Frontal cortex (tissue), 2 donors: ENCODE measurements around a stretch of chr16.

GRCh38 chr16:85652093-85653182 lies 36.3 kb downstream of the GINS2 start:
- RAMPAGE, long total RNA, result no peak

DNA sequence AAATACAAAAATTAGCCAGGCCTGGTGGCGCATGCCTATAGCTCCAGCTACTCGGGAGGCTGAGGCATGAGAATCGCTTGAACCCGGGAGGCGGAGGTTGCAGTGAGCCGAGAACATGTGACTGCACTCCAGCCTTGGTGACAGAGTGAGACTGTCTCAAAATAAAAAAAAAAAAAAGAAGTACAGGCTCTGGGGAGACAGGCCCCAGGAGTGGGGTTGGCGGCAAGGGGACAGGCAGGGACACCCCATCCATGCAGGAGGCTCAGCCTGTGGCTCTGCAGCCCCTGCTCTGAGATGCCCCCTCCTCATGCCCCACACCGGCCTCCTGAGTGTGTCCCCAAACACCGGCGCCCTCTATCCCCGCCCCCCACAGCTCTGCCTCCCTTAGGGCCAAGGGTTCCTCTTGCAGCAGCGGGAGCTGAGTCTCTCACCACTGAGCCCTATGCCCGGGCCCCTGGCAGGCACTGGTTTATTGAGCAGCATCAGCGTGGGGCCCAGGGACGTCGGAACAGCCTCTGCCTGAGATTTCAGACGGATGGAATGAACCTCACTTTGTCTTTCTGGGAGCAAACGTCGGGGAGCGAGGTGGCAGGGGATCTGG lies 4.9 kb upstream of the C16orf74 start:
- RAMPAGE, long total RNA, result no peak

GRCh38 chr16:85796112-85797043 lies 3.0 kb downstream of the EMC8 start:
- RAMPAGE, long total RNA, result no peak

DNA sequence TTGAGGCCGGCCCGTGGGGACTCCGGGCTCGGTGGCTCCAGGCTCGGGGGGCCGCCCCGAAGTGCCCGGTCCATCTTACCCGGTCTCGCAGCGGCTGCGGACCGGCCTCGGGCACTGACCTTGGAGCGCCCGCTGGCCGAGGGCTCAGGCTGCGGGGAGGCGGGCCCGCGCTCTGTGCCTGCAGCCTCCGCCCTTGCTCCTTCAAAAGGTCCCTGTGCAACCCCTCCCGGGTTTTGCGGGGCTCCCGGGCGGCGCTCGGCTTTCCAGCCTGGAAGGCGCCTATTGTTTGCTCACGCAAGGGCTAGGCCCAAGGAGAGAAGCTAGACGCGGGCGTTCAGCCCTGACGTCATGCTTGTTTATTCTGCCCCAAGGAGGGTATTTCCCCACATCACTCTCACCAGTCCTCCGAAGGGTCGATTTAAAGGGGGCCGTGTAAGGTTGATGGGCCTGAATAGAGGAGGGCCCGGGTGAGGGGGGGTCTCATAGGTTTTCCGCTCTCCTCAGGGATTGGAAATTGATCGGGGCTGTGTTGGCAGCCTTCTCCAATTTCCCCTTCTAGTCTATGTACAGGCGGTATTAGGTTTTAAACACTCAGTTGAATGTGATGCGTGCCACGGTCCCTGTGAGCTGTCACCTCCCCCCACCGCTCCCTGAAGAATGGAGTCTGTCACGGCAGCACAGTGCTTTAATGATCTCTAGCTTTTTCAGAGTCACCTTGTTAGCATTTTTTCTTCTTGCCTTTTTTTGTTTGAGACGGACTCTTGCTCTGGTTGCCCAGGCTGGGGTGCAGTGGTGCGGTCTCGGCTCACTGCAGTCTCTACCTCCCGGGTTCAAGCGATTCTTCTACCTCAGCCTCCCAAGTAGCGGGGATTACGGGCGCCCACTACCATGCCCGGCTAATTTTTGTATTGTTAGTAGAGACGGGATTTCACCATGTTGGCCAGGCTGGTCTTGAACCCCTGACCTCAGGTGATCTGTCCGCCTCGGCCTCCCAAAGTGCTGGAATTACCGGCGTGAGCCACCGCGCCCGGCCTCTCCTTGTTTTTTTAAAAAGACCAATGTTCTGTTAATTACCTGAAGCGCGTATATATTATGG lies 744 bp downstream of the COX4I1 start:
- RAMPAGE, long total RNA, result no peak

- RAMPAGE, long total RNA, result no peak
These were observed 47.3 kb downstream of the IRF8 start for GRCh38 chr16:85946126-85946705.

- RAMPAGE, long total RNA, result no peak
These were observed 179.1 kb downstream of the IRF8 start for GRCh38 chr16:86077669-86078796.

DNA sequence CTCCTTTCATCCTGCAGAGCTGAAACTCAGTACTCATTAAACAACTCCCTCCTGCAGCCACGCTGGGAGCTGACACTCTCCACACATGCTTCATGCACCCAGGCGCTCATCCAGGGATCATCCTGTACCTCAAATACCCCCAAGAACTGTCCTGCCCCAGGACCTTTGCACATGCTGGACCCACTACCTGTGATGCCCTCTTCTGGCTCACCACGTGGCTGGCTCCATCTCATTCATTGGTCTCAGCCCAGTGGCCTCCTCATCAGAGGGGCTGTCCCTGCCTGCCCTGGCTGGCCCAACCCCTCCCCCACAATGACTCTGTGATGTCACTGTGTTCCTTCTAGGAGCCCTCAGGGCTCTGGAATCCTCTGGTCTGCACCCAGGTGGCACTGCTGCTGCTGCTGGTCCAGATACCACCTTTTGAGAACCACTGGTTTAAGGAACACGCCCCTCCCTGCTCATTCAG lies 160.9 kb upstream of the FOXF1 start:
- RAMPAGE, long total RNA, result no peak

- RAMPAGE, long total RNA, result no peak
These were observed 128.3 kb upstream of the FOXF1 start for GRCh38 chr16:86382059-86382467.

DNA sequence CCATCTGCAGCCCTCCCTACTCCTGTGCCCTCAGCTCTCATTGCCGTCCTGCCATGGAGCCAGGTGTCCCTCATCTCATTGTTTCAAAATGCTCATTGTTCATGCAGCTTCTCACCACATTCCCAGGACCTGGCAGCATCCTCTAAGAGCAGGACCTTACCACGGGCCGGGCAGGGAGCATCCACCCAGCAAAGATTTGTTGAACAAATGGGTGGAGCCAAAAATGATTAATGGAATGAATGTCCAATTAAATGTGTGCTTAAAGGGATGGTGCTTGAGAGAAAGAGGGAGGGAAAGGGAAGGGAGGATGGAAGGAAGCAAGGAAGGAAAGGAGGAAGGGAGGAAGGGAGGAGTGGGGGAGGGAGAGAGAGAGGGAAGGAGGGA lies 126.9 kb upstream of the FOXF1 start:
- RAMPAGE, long total RNA, result no peak

GRCh38 chr16:86457530-86458258 lies 52.6 kb upstream of the FOXF1 start:
- RAMPAGE, long total RNA, result no peak

DNA sequence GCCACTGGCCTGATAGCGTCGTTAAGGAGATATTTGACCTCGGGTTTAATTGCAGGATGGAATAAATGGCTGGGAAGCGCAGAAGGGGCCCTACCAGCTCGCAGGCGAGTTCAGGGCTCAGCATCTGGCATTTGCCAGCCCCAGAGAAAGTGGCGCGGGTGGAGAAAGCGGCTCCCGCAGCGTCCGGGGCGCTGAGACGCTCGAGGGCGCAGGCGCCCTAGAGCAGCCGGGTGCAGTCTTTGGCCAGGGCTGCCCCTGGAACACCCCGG lies 15.9 kb upstream of the FOXF1 start:
- RAMPAGE, long total RNA, result no peak

GRCh38 chr16:86494782-86495434 lies 15.4 kb upstream of the FOXF1 start:
- RAMPAGE, long total RNA, result no peak

DNA sequence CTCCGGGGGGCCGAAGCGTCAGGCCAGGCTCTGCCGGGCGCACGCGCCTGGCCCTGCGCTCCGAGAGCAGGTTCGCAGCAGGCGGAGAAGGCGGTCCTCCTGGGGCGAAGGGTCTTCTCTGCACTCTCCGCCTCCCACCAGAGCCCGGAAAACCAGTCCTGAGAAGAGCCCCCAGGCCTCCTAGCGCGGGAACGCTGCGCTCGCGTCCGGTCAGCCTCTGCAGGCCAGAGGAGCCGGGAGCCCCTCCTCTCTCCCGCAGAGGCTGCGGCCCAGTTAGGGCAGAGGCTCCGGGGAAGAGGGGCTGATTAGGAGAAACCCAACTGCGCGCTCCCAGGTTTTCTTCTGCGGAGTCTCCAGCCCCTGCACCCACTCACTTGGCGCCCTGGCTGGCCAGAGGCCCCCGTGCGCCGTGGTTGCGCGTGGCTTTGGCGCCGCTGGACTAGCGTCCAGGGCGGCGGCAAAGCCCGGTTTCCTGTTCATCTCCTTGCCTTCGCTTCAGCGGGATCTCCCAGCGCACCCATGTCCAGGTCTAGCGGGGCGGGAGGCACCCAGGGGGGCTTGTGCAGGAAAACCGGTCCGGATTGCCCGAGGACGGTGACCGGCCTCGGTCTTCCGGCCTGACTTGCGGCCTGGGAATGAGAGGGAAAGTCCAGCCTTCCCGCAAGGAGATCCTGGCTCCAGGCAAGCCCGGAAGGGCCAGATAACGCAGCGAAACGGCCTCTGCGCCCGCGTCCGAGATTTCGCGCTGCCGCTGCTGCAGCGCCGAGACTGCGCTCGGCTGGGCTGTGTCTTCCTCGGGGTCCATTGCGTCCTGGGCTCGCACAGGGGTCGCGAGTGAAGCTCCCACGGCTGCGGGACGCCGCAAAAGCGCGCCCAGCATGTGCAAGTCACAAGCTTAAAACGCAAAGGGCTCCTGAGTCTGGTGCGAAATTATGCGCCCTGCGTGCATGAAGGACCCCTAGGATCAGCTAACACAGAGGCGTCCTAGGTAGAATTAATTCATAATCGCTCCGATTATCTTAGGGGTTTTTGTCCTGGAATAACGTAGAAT lies 5.5 kb downstream of the FOXF1 start:
- RAMPAGE, long total RNA, result no peak

- RAMPAGE, long total RNA, result no peak
These were observed 33.0 kb downstream of the FOXL1 start for GRCh38 chr16:86611382-86611816.

DNA sequence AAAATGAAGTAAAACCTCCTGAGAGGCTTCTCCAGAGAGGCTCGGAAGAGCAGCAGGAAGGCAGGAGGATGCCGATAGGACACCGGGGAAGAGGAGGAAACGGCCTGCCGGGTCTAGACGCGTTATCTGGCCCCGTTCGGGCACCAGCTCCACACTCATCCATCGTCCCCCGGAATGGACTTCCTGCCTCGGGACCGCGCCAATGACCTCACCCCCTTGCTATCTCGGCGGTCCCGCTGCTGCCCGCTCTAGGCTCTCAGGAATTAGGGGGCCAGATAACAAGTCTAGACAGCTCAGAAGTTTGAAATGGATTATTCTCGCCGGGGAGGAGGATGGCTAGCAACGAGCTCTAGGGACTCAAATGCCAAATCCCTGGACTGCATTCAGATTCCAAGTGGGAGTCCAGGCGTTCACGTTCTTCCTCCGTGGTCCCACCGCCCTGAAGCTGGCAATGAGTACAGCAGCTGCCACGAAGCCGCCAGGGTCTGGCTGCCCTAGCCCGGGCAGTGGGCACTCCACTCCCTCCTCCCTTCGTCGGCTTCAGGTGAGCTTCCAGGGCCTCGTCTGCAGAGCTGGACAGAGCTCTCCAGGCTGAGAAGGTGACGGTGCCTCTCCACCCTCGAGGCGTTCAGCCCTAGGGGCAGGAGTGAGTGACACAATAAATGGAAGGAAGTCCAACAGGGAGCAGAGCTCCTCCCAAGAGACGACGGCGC lies 351.0 kb downstream of the FOXL1 start:
- RAMPAGE, long total RNA, result no peak

DNA sequence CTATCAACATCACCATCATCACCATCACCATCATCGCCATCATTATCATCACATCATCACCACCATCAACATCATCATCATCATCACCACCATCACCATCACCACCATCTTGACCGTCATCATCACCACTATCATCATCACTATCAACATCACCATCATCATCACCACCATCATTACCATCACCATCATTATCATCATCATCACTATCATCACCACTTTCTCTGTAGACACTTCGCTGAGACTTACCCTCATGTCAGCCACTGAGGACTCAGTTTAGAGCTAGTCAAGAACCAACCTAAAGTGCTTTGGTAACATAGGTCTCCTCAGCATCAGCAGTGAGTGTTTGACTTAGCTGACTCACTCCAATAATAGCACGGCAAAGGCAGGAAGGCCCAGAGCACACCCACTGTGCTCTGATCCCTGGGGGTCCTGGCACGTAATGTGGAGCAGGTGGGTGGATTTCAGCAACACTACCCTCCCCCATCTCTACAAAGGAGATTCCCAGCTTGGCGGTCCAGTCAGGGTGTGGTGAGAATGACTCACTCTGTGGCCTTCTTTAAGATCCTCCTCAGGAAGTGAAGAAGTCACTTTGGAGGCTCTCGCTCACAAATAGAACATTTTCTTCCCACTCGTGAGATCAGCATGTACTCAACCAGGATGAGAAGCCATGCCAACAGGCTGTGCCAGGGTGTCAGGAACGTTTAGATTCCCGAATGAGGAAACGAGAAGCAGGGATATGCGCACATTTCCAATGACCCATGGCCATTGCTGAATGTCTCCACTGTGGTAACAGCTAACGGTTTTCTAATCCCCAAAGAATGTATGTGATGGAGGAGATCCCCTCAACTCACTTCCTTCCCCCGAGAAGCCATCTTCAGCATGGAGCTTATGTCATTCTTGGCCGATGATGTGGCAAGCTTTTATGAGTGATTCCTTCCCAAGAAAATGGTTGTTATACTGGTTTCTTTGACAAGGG lies 365.4 kb downstream of the C16orf95 start:
- RAMPAGE, long total RNA, result no peak

- RAMPAGE, long total RNA, result no peak
These were observed 190.2 kb downstream of the C16orf95 start for GRCh38 chr16:87126990-87127440.

- RAMPAGE, long total RNA, result no peak
These were observed 116.1 kb downstream of the C16orf95 start for GRCh38 chr16:87201171-87201422.

DNA sequence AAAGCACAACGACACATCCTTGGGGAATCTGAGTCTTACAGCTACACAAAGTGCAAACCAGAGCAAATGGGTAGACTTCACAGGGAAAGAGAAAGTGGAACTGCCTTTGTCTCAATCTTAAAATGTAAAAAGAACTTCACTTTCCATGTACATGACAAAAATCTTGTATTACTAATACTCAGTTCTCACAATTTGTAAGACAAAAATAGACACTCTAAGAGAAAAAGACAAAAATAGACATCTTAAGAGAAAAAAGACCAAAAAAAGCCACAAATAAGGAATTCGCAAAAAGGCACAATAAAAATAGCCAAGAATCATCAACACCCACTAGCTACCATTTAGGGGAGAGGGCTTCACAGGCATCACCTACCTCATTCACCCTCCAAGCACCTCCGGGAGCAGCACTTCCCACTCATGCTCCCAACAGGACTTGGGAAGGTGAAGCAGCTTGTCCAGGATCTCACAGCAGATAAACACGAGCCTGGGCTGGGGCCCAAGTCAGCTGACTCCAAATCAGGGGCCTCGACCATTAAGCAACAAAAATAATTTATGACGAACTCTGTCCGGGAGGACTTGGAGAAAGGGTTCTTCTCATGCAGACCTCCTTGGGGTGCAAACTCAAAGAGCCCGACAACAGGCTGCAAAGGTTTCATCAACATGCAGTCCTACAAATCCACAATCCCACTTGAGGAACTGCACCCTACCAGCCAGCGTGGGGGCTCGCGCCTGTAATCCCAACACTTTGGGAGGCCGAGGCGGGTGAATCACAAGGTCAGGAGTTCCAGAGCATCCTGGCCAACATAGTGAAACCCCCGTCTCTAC lies 2.3 kb downstream of the FBXO31 start:
- RAMPAGE, long total RNA, result no peak

GRCh38 chr16:87402767-87403313 lies 10.7 kb downstream of the MAP1LC3B start:
- RAMPAGE, long total RNA, result no peak